RPMI7951 (cell line): ENCODE data around the genes NRSN2 and SDCBP2.

DNA sequence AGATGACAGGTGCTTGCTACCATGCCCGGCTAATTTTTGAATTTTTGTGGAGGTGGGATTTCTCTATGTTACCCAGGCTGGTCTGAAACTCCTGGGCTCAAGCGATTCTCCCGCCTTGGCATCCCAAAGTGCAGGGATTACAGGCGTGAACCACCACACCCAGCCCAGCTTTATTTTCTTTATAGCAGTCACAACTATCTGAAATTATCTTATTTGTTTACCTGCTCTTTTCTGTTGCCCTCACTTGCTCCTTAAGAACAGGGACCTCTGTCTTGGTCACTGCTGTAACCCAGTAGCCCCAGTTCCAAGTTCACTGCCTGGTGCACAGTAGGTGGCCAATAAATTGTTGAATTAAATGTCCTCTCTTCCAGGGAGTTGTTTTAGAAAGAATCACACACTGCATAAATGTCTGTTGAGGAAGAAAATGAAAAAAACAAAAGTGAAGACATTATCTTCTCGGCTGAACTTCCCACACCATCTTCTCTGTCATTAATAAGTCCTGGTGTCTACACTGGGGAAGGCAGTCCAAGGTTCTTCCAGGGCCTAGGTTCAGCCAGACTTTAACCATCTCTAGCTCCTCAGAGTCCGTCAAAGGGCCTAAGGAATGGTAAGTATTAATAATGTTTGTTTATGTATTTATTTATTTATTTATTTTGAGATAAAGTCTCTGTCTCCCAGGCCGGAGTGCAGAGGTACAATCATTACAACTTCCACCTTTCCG lies 3.0 kb upstream of the SOX12 start:
- RAMPAGE, long total RNA: no peak

DNA sequence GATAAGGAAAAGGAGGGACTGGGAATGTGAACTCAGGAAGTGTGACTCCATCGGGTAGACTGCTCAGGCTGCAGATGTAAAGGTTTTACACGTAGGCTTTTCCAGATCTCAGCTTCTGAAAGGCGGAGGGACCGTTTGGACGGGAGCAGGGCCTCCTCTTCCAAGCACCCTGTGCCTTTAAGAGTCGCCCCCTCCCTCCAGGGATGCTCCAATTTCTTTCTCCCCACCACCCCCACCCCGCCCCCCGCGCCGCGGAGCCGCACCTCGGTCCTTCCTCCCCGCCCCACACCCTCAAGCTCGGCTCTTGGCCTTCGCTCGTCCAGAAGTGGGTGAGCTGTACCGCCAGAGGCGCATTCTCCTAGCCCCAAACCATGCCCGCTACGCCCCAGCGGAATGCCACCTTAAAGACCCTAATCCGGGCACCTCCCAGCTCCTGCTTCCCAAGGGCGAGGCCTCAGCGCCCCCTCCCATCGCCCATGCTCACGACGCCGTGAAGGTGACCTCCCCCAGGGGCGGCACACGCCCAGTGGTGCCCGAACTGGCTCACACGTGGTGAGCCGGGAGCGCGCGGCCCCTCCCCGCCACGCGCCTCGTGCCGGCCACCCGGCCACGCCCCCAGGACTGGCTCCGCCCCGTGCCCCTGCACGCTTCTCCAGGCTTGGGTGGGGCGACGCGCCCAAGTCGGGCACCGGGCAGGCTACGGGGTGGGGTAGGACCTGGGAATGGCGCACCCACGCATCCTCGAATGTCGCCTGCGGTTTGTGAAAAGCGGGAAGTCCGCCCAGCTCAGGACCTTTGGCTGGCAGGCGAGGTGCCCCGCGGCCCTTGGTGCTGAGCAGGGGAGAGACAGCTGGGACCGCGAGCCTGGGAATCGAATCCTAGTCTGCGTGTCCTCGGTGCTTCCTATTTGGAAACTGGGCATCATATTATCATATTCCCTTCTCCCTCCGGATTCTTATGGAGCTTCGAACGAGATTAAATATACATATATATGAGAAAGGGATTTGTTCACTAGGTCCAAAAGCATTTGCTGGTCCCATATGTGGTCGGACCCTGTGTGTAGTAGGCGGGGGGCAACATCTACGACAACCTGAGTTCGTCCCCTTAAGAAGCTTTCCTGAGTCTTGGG lies 1.0 kb upstream of the SOX12 start:
- RAMPAGE, long total RNA: no peak

DNA sequence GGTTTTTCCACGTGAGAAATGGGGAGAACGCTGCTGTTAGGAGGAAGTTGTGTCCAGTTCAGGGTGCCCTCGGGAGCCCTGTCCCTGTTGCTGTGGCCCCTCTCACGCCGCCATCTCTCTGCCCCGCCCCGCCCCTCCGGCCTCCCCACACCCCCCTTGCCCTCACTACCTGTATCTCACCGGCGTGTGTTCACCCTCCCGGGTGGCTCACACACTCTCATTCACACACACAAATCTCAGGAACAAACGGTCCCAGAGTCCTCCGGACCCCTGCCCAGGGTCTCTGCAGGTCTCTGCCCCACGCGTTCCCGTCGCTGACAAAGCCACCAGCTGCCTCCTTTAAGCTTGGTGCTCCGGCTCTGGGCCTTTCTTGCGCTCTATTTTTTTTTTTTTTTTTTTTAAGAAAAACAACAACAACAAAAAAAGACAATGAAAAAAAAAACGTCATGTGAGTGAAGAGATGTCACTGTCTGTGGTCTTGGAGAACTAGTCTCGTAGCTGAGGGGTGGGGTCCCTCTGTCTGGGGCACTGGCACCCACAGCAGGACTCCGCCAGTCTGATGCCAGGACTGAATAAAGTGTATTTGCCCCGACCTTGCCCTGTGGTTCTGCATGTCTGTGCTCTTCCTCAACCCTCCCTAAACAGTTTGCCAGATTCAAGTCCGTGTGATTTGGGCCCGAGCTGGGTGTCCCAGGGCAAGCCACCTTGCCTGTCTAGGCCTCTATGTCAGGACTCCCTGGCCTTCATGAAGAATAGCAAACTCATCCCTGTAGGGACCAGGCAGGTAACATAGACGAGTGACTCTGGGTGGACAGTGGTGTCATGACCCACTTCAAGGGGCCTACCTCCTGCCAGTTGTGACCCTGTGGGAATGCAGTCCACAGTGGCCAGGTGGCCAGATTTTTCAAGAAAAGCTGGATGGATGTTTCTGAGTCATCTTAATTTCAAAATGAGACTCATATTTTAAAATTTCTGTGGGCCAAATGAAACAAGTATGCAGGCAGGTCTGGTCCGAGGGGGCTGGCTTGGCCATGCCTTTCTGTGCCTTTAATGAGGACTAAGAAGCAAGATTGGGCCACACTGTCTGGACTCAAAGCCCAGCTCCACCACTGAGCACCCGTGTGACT lies 3.1 kb downstream of the SOX12 start:
- RAMPAGE, long total RNA: no peak

- RAMPAGE, long total RNA: no peak
Observed at GRCh38 chr20:346270-347519, at the start of gene NRSN2. NRSN2 (plus strand) TSS chr20:347111.

- RAMPAGE, long total RNA: no peak
Observed at GRCh38 chr20:371799-372474, 8.6 kb upstream of the TRIB3 start.

DNA sequence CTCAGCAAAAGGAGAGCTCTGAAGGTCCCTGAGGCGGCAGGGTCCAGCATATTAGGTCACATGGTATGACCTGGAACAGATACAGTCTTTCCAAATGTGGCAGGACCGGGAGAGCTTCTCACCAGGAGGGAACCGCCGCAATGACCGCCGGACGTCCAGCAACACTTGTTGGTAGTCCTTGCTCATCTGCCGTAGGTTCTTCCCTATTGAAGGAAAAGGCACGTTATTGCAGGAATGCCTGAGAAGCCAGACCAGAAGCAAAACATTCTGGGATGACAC lies 17.5 kb downstream of the TBC1D20 start:
- RAMPAGE, long total RNA: no peak

- RAMPAGE, long total RNA: no peak
Observed at GRCh38 chr20:462766-463043, 372 bp upstream of the TBC1D20 start.

GRCh38 chr20:905408-905993 lies 10.6 kb downstream of the ANGPT4 start:
- RAMPAGE, long total RNA: no peak

DNA sequence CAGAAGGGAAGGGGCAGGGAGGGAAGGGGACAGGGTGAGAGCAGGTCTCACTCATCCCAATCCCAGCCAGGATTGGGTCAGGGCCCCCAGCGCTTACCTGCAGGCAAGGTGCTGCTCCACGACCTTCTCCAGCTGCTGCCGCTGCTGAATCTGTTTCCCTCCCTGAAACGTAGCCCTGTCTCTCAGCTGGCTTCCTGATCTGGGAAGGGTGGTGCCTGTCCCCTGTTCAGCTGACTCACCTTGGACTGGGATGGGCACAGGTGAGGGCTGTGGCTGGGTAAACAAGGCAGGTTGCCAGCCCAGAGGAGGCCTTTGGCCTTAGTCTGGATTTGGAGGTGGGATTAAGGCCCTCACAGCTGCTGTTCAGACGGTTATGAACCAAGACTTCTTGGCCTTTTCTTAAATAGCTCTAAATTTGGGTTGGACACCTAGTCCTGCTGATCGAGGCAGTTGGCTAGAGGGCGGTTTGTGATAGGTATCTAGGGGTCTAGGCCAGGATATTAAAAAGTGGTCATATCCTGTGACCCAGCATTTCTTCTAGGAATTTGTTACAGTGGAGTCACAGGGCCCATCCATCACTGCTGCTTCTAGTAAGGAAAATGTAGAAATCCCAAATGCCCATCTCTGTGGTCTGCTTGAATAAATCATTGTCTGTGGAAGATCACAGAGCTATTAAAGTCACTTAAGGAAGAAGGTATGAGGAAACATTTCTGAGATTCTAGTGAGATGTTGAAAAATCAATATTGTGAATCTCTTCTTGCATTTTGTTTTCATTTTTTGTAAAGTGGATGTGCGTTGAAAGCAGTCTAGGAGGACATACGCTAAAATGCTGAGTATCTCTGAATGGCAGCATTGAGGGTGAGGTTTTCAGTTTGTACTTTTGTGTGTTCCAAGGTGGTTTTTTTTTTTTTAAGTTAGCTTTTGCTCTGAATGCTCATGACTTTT lies at the start of gene SDCBP2:
Gene SDCBP2, minus strand, starts transcription at position 152 of the 945 bp plus-strand sequence.
- RAMPAGE, long total RNA: no peak

- RAMPAGE, long total RNA: no peak
Observed at GRCh38 chr20:1333387-1334343, 4.7 kb upstream of the SDCBP2 start.

DNA sequence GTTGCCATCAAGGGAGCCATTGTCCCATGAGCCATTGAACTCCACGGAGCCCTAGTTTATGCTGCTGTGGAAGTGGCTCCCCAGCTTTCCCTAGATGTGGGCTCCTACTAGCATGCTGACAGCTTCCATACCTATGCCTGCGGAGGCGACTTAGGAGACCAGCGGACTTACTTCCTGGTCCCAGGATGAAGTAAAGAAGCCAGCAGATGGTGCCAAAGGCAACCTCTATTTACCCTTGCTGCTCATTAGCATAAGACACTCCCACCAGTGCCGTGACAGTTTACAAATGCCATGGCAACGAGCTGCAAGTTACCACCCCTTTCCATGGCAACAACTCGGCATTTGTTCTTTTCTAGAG lies 30.9 kb upstream of the FKBP1A start:
- RAMPAGE, long total RNA: no peak

GRCh38 chr20:1429892-1430516 lies 36.6 kb downstream of the NSFL1C start:
- RAMPAGE, long total RNA: no peak

DNA sequence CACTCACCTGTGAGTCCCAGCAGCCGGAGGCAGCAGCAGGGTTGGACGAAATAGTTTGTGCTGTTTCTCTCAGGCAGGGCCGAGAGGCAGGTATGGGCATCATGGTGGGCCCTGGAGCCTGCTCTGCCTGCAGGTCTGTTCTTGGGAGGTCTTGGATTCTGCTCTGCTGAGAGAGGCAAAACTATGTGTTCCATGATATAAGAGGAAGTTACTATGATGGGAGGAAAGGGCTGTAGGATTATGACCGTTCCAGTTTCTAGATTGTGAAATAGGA lies 20.4 kb downstream of the SIRPD start:
- RAMPAGE, long total RNA: no peak

DNA sequence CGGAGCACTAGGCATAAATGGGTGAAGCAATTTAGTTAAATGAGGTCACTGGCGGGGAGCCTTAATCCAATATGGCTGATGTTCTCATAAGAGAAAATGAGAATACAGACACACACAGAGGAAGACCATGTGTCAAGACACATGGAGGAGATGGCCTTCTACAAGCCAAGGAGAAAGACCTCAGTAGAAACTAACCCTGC lies 714 bp downstream of the SIRPG start:
- RAMPAGE, long total RNA: no peak

- RAMPAGE, long total RNA: no peak
Observed at GRCh38 chr20:1669044-1669665, 11.6 kb upstream of the SIRPG start.

DNA sequence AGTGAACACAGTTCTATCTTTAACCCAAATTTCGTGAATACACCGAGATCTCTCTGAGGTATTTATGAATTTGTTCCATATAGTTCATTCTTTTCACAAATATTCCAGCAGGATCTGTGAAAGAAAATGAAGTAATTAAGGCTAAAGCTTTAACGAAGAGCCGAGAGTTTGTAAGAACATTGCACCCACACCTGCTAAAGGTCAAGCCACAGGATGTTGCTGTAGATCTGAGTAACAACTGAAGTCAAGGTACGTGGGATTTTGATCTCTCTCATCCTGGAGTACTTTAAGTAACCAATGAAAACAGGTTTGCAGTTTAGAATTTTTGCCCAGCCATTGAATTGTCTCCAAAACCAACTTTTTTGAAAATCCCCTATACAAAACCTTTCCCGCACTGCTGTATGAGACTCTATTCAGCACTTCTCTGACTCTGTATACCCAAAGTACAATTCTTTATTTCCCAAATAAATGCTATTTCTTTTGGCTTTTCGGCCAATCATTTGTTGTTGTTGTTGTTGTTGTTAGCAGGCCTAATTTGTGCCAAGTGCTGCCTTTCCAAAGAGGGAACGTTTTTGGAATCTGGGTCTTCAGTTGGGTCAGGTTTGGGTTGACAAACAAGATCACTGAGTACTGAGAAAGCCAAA lies 14.8 kb upstream of the SIRPG start:
- RAMPAGE, long total RNA: no peak

GRCh38 chr20:1686307-1686737 lies 28.7 kb upstream of the SIRPG start:
- RAMPAGE, long total RNA: no peak

DNA sequence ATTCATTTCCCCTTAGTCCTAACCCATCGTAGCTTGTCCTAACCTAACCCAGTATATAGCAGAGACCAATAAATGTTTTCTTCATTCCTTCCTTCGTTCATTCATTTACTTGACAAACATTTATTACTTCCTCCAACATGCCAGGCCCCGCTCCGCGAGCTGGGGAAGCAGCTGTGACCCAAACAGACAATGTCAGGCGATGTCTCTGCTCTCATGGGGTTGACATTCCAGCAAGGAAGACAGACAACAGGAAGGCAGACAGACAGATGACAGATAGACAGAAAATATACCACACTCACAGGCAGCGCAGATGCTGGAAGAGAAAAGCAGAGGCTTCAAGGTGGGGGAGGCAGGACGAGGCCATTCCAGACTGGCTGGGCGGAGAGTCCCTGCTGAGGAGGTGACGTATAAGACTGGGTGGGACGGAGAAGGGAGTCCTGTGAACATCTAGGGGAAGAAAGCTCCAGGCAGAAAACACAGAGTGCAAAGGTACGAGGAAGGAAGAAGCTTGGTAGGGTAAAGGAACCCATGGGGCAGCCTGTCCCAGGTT lies 33.7 kb upstream of the SIRPA start:
- RAMPAGE, long total RNA: no peak

GRCh38 chr20:1893831-1894255 lies 1.4 kb upstream of the SIRPA start:
- RAMPAGE, long total RNA: no peak

DNA sequence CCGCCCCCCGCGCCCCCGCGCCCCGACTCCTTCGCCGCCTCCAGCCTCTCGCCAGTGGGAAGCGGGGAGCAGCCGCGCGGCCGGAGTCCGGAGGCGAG lies 1.1 kb upstream of the SIRPA start:
- RAMPAGE, long total RNA: no peak